ENCODE measurements around a stretch of chr10.

GRCh38 chr10:103833518-103834176, 21.7 kb downstream of the SH3PXD2A start:
- PRO-cap: unidirectional peak, plus-strand start at chr10:103834071

DNA sequence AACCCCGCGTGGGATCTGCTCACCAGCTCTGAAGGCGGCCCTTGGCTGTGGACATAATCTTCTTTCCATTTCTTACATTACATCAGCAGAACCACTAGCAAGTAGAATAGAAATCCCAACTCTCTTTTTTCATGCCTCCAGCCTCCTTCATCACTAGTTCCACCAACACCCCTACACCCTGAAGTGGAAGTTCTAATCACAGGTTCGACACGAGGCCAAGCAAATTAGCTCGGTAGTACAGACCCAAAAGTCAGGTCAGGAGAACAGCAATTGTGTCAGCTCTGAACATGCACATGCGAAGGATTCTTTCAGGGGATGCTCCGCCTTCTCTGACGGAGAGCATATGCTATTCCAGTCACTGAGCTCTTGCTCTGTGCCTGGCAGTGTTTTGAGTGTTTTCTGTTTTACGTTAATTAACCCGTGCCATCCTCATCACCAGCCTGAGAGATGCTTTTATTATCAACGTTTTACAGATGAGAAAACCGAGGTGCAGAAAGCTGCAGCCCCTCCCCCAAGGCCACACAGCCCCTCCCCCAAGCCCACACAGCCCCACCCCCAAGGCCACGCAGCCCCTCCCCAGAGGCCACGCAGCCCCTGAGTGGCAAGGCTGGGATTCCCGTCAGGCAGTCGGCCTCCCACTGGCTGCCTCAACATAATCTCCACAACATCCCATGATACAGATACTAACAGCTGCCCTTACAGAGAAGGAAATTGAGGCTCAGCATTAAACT, 16.2 kb downstream of the SH3PXD2A start:
- PRO-cap: unidirectional peak, minus-strand start at position 272 of the sequence

GRCh38 chr10:103844017-103844830, 11.2 kb downstream of the SH3PXD2A start:
- PRO-cap: bidirectional peak, plus-strand start at chr10:103844536, minus-strand start at chr10:103844370

DNA sequence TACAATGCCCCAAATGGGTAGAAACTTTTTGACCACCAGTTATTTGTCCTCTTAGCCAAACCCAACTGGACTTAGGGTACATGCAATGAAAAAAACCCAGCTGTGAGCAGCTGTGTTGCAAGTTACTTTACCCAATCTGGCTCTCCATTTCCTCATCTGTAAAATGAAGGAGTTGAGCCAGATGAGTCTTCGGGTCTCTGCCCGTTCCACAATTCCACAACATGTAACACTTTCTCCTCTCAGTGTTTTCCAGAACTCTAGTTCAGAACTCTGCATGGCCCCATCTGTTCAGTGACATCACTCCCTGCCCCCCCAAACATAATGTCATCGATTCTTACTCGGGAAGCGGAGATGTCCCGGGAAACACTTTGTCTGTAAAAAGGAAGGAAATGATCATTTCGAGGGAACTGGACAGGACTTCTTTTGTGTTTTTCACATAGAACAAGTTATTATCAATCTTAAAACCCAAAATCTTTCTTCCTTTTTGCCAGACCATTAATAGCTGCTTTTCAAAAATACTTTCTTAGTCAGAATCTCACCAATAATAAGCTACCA, 2.5 kb downstream of the SH3PXD2A start:
- PRO-cap: no peak

DNA sequence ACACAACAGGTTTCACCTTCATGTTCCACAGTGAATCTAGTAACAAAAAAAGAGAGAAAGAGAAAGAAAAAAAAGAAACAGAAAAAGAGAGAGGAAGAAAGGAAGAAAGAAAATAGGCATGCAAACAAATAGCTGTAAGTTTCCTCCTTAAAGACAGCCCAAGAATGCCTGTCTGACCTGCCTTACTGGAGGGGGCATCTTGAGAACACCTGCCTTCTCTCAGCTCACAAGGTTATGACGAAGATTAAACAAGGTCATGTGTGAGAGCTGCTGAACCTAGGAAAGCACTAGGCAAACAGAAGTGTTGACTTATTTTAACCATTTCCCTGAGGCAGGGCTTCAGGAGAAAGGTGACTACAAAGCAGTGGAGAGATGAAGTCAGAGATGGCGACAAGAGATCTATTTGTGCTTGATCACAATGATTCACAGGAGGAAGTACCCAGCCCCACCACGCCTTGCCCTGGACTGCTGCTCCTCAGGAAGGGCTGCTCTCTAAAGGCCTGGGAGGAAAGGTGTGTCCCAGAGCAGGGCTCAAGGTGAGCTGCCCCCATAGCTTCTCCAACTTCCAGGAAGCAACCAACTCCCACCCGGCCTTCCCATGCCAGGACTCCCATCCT, 27.8 kb downstream of the STN1 start:
- PRO-cap: no peak

- PRO-cap: no peak
Measured at GRCh38 chr10:104001153-104001751, 34.3 kb downstream of the SLK start.

DNA sequence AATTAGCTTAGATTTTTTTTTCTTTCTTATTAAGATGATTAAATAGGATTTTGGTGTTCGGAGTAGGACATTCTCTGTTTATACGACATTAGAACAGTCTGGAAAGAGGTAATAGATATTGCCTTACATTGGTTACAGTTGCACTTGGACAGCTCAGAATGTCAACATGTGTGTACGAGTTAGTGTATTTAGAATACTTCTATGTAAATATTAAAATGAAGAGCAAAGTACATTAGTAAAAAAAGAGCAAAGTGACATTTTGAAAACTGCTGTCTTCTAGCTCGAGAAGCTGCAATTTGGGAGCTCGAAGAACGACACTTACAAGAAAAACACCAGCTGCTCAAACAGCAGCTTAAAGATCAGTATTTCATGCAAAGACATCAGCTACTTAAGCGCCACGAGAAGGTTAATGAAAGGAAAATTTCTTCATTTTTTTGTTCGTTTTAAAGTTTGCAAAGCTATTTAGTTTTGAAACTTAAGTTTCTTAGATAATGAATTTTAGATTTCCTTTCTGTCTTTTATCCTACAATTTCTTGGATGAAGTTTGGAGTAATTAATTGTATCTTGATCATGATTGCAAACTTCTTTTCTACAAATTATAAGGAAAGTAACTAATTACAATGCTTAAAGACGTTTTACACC, 51.7 kb downstream of the SLK start:
- PRO-cap: no peak

GRCh38 chr10:104031172-104031820, 54.4 kb downstream of the COL17A1 start:
- PRO-cap: no peak

DNA sequence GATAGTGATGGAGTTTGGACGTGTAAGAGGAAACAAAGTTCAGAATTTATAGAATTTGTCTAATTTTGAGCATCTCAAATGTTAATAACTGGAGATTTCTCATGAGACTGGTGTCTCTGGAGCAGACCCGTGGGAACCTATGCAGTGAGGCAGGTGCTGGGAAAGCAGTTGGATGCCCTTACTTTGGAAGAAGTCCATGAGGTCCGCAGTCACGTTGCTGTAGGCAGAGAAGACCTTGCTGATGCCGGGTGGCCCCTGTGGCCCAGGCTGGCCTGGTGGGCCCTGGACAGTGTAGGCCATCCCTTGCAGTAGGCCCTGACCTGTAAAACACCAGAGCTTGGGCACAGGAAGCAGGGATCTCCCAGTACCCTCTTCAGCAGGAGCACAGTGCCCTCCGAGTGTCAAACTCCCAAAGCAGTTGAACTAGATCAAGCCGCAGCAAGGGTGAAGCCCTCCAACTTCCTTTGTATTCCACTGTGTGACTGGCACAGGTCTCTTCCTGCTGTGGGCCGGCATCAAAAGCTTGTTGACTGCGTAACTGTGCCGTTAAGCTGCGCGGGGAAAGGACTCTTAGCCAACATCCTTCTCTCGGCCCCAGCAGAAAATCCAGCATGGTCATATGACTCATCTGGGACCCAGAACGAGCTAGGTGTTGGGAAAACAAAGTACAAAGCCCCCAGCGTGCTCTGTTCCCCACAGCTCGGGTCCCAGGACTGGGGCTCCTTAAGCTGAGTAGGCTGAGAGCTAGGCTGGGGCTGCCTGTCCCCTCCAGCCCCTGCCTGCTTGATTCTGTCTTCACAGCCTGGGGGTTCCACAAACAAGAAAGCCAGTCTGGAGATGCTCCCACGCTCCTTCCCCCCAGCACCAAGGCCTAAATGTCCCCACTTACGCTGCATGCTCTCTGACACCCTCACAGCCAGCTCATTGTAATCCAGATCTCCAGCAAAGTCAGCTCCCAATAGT, 52.3 kb downstream of the COL17A1 start:
- PRO-cap: no peak

GRCh38 chr10:104117605-104118412, 4.2 kb upstream of the SFR1 start:
- PRO-cap: no peak

GRCh38 chr10:104259980-104260754, 5.5 kb downstream of the GSTO1 start:
- PRO-cap: bidirectional peak, plus-strand start at chr10:104260239, minus-strand start at chr10:104260124

GRCh38 chr10:104267001-104267677, 1.8 kb upstream of the GSTO2 start:
- PRO-cap: no peak

- PRO-cap: no peak
Measured at GRCh38 chr10:104308705-104309376, 29.4 kb downstream of the ITPRIP start.

GRCh38 chr10:104325909-104326726, 12.1 kb downstream of the ITPRIP start:
- PRO-cap: bidirectional peak, plus-strand start at chr10:104326321, minus-strand start at chr10:104326098

- PRO-cap: bidirectional peak, plus-strand start at chr10:104339785, minus-strand start at chr10:104339636
Measured at GRCh38 chr10:104339456-104340884, 1.7 kb upstream of the ITPRIP start.

- PRO-cap: no peak
Measured at GRCh38 chr10:105877750-105878261, 1236.7 kb downstream of the SORCS3 start.

GRCh38 chr10:105951968-105952537, 1212.5 kb downstream of the SORCS1 start:
- PRO-cap: no peak

- PRO-cap: no peak
Measured at GRCh38 chr10:109965295-109965863, 42.1 kb upstream of the XPNPEP1 start.

DNA sequence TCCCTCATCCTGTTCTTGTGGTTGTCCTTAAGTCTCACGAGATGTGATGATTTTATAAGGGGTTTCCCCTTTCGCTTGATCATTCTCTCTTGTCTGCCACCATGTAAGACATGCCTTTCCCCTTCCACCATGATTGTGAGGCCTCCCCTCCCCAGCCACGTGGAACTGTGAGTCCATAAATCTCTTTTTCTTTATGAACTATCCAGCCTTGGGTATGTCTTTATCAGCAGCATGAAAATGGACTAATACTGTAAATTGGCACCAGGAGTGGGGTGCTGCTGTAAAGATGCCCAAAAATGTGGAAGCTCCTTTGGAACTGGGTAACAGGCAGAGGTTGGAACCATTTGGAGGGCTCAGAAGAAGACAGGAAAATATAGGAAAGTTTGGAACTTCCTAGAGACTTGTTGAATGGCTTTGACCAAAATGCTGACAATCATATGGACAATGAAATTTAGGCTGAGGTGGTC, 40.3 kb downstream of the ADD3 start:
- PRO-cap: no peak

DNA sequence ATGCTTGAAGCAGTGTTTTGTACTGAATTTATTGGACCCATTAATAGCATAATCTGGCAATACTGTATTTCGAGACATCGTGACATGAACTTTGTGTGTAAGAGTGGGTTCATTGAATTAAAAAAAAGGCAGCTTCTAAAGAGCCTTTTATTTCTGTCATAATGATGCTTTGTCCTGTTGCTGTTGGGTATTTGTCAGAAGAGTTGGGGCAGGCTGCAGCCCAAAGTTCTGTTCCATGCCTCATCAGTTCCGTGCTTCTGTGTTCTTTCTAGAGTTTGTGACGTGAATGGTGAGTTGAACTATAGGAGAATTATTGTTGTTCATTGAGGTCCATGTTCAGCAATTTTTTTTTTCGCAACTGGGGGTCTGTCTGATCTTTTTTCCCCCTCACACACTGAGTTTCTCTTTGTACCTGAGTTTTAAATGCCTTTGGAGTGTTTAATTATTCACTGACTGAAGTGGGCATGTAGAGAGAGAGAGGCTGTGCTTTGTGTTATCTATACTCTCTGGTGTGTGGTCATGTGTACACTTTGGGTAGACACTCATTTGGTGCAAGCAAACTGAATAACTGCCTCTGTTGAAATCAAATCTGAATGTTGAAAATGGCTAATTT, 69.7 kb downstream of the ADD3 start:
- PRO-cap: no peak

Measured in cardiac septum (tissue), 1 donor.